Foreskin fibroblast (primary cell): ENCODE data around the genes GIMAP6, SLC4A2 and SMARCD3.

- RRBS, result no CpG with 5 or more reads among the region's 2 CpGs
These were observed 19.8 kb downstream of the GIMAP4 start for GRCh38 chr7:150586986-150587447.

GRCh38 chr7:150626411-150626933 is 5.7 kb downstream of the GIMAP6 start:
- RRBS, result no CpG with 5 or more reads among the region's 7 CpGs

GRCh38 chr7:150630448-150630925 is 1.7 kb downstream of the GIMAP6 start:
- RRBS, result no CpG with 5 or more reads among the region's 1 CpG

- RRBS, result no CpG with 5 or more reads among the region's 9 CpGs
These were observed at the start of gene GIMAP6 for GRCh38 chr7:150631934-150632950. GIMAP6 (minus strand) TSS chr7:150632385.

- RRBS, result no CpG with 5 or more reads among the region's 5 CpGs
These were observed 11.1 kb downstream of the GIMAP5 start for GRCh38 chr7:150748282-150748785.

GRCh38 chr7:150825919-150826961 is 25.7 kb downstream of the TMEM176A start:
- RRBS, result no CpG with 5 or more reads among the region's 8 CpGs

DNA sequence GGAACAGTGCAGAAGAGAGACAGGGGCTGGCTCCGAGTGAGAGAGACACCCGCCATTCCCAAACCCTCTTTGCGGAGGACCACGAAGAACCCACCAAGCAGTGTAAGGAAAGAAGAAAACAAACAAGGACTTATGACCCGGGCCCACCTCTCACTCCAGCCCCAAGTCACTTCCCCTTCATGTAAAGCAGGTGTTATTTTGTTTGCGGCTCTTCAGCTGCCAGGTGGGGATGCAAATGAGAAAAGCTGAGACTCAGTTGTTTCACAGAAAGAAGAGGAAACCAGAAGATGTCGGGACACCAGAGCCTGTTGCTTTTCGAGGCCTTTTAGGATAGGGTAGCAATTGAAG is 45.1 kb downstream of the AOC1 start:
- RRBS, result no CpG with 5 or more reads among the region's 8 CpGs

- RRBS, result 54% methylated on average over 9 of the region's 35 CpGs
These were observed 5.8 kb downstream of the NOS3 start for GRCh38 chr7:150996295-150997346.

DNA sequence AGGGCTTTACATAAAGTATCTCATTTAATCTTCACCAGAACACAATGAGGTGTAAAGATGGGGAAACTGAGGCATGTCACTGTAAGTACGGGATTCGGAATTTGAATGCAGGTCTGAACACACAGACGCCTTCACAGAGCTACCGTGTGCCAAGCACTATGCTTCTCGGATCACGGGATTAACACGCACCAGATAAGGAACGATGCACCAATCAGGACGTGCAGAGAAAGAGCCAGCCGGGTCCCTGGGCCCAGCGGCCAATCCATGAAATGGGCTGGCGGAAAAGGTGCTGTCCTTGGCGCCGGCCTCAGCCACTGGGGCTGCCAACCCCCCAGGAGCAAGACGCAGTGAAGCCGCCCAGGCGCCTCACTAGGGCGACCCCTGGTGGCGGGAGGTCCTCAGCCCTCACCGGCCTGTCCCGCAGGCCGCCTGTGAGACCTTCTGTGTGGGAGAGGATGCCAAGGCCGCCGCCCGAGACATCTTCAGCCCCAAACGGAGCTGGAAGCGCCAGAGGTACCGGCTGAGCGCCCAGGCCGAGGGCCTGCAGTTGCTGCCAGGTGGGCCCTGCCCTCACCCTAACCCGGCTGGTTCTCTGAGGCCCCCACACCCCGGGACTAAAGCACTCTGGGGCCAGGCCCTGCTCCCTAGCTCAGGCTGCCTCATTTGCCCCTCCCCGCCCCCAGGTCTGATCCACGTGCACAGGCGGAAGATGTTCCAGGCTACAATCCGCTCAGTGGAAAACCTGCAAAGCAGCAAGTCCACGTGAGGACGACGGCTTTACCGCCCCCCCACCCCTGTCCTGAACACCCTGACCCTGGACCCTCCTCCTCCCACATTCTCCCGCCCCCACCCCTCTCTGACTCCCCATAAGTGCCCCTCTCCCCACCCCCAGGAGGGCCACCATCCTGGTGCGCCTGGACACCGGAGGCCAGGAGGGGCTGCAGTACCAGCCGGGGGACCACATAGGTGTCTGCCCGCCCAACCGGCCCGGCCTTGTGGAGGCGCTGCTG is 15.5 kb downstream of the ATG9B start:
- RRBS, result 26% methylated on average over 17 of the region's 48 CpGs

DNA sequence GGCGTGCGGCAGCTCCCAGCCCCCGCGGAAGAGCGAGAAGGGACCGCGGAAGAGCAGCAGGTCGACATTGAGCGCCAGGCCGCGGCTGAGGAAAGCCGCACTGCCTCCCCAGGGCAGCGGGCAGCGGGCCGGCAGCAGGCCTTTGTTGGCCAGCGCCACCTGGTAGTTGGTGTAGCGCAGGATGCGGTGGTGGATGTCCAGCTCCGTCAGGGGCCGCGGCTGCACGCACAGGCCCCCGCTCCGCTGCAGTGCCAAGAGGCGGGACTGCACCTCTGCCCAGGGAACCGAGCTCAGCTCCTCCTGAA is 5.3 kb downstream of the ATG9B start:
- RRBS, result no CpG with 5 or more reads among the region's 26 CpGs

DNA sequence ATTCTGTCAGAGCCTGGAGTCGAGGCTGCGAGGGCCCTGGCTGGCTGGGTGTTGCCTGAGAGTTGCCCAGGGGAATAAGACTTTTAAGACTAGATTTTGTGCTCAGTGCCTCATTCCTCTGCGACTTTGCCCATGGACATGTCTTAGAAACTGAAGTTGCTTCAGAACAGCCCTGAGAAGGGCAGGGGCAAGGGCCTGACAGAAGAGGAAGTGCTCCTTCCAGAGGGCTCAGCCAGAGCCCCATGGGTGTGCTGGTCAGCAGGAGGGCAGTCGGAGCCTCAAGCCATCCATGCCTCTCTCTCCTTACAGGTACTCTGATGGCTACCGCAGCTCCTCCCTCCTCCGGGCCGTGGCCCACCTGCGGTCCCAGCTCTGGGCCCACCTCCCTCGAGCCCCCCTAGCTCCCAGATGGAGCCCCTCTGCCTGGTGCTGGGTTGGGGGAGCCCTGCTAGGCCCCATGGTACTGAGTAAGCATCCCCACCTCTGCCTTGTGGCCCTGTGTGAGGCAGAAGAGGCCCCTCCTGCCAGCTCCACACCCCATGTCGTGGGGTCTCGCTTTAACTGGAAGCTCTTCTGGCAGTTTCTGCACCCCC is 5.1 kb downstream of the ABCB8 start:
- RRBS, result no CpG with 5 or more reads among the region's 11 CpGs

DNA sequence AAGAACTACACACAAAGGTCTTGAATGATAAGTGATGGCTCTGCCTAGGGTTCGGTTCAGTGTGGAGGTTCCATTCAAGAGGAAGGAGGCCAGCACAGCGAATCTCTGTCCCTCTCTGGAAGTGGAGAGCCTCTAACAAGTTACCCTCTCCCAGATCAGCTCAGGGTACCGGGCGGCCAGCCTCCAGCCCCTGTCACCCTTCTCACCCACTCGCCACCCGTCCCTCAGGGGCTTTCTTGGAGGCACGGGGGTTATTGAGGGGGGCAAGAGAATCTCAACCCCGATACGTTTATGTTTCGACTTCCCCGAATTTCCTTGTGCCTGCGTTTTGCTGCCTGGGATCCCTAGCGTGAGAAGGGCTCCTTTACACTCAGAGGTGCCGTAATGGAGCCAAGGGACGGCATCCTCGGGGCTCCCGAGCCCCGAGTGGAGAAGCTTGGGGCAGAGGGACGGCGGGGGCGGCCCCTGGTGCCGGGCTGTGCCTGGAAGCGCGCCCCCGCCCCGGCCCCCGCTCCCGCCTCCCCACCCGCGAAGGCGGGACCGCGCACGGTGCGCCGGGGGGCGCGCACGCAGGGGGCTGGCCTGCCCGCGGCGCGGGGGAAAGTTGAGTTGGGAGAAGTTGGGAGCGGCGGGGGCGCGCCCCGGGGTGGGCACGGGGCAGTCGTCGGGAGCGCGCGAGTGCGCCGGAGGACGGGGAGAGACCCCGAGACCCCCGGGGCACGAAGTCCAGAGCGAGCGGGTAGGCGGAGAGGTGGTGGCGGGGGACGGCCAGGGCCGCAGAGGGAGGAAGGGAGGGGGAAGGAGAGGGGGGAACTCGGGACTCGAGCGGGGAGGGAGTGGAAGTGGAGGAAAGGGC is at the start of gene SLC4A2:
TSS of gene SLC4A2 (plus strand) at position 566 of the 856 bp plus-strand sequence.
- RRBS, result 2% methylated on average over 29 of the region's 69 CpGs

GRCh38 chr7:151062962-151063618 is 3.7 kb downstream of the SLC4A2 start:
- RRBS, result 31% methylated on average over 3 of the region's 27 CpGs

DNA sequence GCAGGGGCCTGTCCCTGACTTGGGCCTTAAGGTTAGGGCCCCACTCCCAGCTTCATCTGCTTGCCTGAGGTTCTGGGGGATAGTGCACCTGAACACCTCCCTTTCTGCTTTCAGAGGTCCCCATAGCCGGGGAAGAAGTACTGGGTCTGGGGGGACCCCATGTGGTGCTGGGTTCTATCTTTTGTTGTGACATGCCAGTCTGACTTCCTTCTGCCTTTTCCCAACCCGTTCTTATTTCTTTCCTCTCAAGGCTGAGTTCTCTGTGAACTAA is 1.8 kb downstream of the AGAP3 start:
- RRBS, result no CpG with 5 or more reads among the region's 2 CpGs

DNA sequence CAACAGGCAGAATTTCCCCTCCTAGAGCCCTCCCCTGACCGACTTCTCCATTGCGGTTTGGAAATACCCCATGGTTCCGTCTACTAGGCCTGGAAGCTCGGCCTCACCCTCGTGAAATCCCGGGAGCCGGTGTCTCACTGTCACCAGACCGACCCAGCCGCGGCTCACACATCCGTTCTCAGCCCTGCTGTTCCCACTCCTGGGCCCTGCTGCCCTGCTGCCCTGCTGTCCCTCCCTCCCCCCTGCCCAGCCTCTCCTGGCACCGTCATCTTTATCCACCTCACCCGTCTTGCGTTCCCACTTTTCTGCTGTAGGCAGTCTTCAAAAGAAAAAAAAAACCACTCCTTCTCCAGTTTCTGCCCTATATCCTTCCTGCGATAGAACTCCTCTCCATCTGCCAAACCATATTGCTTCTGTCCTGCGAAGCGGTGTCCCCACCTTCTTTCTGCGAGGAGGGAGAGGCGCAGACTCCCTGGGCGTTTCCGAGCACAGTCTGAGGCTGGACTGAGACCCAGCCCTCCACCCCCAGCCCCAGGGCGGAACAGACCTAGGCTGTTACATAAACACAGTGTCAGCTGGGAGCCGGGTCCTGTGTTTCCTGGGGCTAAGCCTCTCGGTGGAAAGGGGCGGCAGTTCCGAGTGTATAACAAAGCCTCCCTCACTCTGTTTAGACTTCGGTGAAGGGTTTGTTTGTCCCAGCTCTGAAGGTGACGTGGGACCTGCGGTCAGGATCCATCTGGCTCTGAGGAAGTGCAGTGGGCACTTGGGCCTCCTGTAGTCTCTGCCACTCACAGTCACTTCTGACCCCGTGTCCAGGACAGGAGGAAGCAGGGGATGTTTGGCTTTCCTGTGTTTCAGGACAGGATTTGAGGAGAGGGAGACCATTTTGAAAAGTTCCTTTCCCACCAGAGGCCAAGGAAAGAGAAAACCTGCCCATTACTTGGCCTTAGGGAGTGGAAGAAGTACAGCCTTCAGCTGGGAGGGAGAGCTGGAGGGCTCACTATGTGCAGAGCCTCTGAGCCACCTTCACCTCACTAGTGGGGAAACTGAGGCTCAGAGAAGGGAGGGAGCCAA is 2.9 kb downstream of the AGAP3 start:
- RRBS, result no CpG with 5 or more reads among the region's 30 CpGs

GRCh38 chr7:151111684-151112342 is 25.5 kb downstream of the AGAP3 start:
- RRBS, result 93% methylated on average over 2 of the region's 14 CpGs

GRCh38 chr7:151248494-151249014 is at the start of gene SMARCD3:
SMARCD3 (minus strand) TSS chr7:151248694.
- RRBS, result 2% methylated on average over 12 of the region's 56 CpGs

DNA sequence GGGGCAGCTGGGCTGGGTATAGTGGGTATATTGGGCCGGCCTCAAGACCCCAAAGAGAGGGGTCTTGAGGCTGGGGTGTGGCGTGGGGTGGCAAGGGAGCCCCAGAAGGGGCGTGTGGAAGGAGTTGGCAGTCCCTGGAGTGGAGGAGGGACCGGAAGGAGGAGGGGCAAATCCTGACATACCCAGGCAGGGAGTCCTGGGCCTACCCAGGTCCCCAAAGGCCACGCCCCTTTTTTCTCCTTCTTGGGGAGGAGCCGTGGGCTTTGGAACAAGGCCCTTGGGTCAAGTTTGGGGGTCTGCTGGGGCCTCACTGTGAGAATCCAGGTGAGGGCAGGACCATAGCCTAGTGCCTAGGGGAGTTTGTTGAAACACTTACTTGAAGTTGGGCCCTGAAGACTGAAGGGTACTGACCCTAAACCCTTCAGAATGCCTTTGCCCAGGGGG is 1.2 kb upstream of the SMARCD3 start:
- RRBS, result no CpG with 5 or more reads among the region's 6 CpGs

DNA sequence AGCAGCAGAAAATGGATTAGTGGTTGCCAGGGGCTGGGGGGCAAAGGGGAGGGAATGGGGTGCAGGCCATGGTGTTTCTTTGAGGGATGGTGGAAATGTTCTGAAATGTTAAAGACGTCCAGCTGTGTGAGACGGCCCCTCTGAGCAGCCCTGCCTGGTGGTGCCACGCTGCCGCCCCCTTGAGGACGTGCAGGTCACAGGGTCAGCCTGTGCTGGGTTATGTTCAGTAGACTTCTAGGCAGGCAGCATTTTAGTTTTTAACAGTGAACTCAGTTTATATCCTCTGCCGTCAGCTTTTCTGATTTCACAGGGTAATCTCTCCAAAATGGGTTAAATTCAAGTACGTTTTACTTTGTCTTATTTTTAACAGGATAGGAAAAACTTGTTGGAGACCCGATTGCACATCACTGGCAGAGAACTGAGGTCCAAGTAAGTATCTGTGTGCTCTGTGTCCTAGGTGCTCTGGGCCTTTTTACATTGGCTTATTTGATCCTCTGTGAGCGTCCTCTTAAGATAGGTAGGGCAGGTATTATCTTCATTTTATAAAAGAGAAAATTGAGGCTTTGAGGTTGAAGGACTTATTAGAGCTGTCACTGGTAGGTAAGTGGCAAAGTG is 9.5 kb downstream of the NUB1 start:
- RRBS, result no CpG with 5 or more reads among the region's 9 CpGs

GRCh38 chr7:151432907-151433379 is 7.0 kb downstream of the CRYGN start:
- RRBS, result no CpG with 5 or more reads among the region's 6 CpGs